Islet of Langerhans (tissue), 1 donor: ENCODE data around the genes OR2L3 and OR2M7.

GRCh38 chr1:247906100-247907161, 11.0 kb downstream of the OR2W3 start:
- RRBS, result no CpG with 5 or more reads among the region's 15 CpGs

DNA sequence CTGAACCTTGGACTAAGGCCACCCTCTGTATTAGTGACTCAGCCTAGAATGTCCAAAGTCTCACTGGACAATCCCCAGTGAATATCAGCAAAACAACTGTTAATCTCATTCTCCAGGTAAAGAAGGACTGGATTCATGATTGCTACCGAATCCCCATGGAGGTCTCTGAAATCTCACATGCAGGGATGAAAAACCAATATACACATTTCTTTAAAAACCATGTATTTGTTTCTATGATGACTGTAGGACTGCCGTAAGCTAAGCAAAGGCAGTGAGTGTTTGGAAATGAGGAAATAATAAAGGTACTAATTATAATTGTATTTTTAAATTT, at the start of gene OR2L3:
Gene OR2L3 (plus strand): TSS at position 258 of the 331 bp plus-strand sequence.
- RRBS, result no CpG with 5 or more reads among the region's 2 CpGs

- RRBS, result no CpG with 5 or more reads among the region's 1 CpG
These were observed at the start of gene OR2M7 for GRCh38 chr1:248324391-248325009. TSS of gene OR2M7 (minus strand) at chr1:248324568.

DNA sequence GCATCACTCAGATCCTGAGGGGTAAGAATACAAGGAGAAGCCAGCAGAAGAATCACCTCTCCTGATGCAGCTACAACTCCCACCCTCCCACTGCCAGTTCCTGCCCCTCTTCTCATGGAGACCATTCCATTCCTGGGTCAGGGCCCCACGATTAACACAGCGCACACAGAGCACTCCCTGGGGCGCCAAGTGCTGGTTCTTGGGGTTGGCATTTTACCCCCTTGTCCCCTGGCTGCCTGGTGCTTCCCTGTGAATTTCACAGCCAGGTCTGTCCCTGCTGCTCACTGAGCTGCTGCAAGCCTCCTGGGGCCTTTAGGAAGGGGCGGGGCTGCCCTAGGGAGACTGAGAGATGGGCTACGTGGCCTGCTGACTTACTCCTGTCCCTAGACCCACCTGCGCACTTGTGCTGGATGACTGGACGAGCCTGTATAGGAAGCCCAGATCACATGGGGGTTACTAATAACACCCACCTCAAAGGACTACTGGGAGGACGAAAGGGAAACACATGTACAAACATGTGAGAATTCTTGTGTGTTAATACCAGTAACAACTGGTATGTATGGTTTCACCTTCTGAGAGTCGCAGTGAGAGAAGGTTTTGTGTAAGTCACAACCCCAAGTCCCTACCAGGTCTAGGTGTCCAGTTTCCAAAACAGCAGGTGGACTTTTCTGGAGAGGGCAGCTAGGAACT, 4.9 kb downstream of the ZNF672 start:
- RRBS, result no CpG with 5 or more reads among the region's 9 CpGs